Sciatic nerve (tissue), 1 donor: Measurements from ENCODE around the gene VPS35L.

GRCh38 chr16:16062402-16062918, 113.0 kb downstream of the ABCC1 start:
- PRO-cap, result no peak

GRCh38 chr16:17258907-17259663, 211.7 kb downstream of the XYLT1 start:
- PRO-cap, result unidirectional peak, minus-strand start at chr16:17259355

DNA sequence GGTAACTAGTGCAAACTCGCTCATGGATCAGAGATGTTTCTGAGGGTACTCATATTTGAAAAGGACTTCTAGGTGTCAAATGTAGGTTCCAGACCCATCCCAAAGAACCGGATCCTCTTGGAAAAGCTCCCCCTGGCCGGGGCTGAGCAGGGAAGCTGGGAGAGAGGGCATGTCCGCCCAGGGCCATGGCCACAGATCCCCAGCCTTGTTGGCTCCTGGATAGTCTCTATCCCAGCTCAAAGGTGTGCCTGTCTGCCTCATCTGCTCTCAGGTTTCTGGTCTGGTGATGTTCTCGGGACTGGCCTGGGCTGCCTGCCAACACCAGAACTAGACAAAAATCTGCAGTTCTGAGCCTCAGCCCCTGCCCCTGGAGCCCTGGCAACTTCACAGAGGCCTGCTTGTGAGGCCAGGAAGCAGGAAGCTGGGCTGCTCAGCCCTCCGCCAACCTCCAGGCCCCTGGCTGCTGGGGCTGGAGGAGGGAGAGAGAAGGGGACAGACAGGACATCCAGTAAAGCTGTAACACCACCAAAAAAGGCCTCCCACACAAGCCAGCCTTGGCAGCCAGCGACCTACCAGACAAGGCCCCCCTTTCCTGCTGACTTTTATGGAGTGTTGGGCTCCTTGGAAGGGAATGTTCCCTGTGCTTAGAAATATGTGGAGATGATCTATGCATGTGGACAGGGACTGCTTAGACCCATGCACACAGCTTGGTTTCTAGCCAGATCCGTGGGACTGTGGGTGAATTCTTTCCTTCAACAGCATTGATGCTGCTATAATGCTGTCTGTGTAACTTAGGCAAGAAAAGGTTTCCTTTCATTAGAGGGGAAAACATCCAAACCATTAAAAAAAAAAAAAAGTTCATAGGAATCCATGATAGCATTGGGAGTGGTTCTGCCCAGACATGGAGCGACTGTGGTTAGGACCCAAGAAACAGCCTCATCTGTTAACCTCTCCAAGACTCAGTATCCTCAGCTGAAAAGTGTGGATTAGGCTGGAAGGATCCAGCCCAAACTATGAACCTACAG, 157.6 kb downstream of the XYLT1 start:
- PRO-cap, result bidirectional peak, plus-strand start at position 456 of the sequence, minus-strand start at position 458 of the sequence

DNA sequence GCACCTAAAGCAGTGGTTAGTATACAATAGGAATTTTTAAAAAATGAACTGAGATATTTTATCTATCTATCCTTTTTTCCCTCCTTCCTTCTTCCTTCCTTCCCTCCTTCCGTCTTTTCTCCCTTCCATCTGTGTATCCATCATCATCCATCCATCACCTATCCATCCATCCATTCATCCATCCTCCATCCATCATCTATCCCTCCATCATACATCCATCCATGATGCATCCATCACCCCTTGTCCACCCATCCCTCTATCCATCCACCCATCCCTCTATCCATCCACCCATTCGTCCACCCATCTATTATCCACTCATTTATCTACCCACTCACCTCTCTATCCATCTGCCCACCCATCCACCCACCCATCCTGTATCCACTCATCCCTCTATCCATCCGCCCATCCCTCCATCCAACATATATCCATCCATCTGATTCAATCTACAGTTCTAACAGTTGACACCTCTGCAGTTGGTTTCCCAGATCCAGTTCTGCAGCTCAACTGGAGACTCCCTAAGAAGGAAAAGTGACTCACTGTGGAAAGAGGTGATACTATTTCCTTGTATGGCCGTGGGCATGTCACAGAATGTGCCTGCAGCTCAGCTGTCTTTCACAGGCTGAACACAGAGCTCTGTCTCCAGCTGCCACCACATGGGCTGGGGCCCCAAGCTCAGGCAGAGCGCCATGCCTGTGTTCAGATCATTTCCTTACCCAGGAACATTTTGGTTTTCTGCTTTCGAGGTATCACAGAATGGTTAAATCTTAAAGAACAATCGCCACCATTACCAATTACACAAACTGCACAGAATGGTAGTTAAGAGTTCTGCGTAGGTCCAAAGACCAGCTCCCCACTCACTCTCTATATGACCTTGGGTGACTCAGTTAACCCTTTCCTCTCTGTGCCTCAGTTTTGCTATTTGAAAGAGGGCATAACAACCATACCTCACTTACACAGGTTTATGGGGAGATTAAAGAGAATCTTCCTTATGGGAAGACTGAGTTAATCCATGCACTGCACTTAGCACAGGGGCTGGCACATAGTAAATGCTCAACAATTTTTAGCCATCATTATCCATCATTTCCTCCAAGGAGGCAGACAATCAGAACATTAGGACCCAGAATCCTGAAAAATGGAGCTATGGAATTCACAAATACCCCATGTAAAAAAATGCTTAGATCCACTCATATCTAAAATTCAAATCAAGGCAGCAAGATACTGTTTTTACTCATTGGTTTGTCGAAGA, 130.6 kb downstream of the XYLT1 start:
- PRO-cap, result no peak

DNA sequence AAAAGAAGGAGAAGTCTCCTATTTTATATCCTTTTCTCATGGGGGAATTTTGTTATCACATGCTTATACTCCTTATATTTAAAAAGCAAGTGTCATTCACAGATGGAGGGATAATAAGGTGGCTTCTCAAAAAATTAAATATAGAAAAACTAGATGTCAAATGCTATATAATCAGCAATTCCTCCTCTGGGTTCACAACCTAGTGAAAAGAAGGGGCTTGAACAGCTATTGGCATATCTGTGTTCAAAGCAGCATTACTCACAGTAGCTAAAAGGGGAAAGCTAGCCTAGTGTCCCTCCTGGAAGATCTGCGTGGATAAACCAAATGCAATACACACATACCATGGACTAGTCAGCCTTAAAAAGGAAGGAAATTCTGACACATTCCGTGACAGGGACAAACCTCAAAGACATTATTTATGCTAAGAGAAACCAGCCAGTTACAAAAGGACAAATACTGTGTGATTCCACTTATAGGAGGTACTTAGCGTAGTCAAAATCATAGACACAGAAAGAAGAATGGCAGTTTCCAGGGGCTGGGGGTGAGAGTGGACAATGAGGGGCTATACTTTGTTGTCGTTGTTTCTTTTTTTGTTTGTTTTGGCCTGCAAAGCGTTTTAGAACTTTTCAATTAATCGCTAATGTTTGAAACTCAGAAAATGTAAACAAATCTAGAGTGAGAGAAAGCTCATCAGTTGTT, 90.2 kb downstream of the XYLT1 start:
- PRO-cap, result bidirectional peak, plus-strand start at position 524 of the sequence, minus-strand start at position 309 of the sequence

- PRO-cap, result no peak
These were observed 29.3 kb downstream of the XYLT1 start for GRCh38 chr16:17441548-17441839.

DNA sequence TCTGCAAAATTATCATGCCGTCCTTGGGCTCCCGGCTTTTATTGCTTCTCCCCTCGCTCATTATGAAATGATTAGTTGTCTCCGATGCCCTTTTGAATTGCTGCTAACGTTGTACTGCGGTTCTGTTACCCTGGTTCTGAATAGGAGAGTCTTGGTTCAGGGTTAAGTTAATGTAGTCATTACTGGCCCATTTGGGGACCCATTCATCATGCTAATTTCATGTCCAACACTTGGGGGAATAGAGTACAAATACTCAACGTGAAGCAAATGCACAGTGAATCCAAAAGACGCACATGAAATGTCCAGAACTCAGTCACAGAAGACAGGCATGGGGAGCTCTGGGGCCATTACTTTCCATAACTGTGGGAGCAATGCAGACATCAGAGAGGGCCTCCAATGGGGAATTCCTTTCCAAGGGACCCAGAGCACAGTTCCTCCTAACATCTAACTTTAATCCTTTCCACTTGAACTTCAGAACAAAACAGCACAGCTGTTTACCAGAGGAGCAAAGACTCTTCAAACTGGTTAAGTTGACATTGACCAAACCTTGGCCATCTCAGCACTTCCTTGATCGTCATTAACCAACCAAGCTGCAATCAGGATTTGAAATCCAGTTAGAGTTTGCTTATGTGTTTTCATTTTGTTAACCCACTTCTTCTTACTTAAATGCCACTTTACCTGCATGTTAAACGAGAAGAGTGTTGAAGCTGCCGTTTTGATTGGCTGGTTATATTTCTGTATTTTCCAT, 12.5 kb downstream of the XYLT1 start:
- PRO-cap, result no peak

DNA sequence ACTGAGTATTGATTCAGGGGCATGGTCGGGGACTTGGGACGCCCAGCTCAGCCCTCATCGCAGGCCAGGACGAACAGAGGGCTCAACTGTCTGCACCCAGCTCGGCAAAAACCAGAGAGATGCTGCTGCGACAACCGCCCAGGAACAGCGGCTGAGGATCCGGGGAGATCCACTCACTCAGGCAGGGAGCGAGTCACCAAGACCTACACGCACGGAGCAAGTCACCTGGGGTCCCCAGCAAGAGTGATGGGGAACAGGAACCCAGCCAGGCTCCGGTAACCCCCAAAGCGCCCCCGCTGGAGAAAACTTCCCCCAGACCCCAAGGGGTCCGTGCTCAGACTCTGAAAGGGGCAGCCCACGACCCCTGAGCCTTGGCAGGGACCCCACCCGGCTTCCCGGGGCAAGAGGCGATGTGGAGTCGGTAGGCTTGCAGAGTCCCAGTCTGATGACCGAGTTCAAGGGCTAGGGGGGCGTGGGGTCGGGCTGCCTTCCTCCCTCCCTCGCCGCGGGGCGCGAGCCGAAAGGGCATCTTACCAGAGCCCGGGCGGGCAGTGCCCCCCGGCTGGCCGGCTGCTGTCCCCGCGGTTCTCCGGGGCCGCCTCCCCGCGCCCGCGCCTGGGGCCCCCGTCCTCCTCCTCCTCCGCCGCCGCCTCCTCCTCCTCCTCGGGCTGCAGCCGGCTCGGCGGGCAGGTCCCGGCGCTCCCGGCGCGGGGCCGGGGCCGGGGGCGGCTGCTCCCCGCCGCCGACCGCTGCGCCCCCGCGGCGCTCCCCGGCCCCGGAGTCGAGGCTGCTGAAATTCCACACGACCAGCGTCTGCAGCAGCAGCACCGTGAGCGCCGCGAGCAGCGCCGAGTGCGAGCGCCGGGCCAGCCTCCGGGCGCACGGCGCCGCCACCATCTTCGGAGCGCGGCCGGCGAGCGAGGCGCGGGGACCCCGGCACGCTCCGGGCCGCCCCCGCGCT, 580 bp downstream of the XYLT1 start:
- PRO-cap, result no peak

DNA sequence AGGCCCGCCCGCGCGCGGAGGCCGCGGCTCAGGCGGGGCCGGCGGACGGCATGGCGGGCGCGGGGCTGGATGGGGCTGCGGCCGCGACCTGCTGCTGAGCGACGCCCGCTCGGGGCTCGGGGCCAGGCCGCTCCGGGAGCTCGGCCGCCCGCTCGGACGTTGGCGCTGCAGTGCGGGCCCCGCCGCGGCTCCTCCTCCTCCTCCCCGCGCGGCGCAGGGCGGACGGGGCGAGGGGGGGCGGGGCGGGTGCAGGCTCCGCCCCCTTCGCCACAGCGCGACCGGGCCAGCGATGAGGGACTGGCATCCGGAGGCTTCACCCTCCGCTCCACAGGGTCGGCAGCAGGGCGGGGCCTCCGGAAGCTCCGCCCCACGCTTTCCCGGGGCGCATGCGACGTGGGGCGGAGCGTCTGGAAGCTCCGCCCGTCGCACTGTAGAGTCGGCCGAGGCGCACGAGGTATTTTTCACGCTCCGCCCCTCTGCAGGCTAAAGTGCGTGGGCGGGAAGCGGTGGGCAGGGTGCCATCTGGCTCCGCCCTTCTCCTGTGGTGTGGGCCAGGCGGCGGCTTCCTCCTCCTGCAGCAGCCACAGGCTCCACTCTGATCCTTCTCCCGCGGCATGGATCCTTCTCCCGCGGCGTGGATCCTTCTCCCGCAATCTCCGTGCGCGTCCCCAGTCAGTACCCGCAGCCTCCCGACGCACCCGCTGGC, 65.5 kb upstream of the NPIPA8 start:
- PRO-cap, result no peak

DNA sequence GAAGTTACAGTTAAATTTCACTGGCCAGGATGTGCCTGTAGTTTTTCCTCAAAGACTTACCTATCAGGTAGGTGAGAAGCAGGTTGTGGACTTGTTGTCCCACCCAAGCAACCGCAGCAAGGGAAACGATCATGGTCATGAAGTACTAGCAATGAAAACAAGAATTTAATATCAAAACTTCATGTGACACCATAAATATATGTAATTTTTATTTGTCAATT, 4.3 kb upstream of the RPS15A start:
- PRO-cap, result no peak

DNA sequence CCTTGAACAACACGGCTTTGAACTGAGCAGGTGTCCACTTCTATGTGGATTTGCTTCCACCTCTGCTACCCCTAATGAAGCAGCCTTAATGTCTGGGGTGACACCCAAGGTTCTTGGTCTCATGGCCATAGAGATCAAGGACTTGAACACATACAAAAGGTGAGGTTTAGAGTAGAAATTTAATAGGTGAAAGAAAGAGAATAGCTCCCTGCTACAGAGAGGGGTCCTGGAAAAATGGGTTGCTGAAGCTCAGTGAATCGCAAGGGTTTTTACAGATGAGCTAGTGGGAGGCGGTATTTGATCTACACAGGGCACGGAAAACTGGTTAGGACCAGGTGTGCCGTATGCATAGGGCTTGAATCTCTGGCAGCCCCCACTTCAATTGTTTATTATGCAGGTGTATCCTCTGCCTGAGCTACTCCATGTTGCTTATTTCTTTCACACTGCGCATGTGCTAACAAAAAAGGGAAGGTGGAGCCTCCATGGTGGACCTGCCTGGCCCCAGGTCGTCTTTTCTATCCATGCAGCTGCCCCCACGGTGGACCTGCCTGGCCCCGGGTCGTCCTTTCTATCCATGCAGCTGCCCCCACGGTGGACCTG, 28.0 kb upstream of the TMC7 start:
- PRO-cap, result no peak

- PRO-cap, result no peak
These were observed 12.1 kb downstream of the TMC7 start for GRCh38 chr16:18995671-18996426.

DNA sequence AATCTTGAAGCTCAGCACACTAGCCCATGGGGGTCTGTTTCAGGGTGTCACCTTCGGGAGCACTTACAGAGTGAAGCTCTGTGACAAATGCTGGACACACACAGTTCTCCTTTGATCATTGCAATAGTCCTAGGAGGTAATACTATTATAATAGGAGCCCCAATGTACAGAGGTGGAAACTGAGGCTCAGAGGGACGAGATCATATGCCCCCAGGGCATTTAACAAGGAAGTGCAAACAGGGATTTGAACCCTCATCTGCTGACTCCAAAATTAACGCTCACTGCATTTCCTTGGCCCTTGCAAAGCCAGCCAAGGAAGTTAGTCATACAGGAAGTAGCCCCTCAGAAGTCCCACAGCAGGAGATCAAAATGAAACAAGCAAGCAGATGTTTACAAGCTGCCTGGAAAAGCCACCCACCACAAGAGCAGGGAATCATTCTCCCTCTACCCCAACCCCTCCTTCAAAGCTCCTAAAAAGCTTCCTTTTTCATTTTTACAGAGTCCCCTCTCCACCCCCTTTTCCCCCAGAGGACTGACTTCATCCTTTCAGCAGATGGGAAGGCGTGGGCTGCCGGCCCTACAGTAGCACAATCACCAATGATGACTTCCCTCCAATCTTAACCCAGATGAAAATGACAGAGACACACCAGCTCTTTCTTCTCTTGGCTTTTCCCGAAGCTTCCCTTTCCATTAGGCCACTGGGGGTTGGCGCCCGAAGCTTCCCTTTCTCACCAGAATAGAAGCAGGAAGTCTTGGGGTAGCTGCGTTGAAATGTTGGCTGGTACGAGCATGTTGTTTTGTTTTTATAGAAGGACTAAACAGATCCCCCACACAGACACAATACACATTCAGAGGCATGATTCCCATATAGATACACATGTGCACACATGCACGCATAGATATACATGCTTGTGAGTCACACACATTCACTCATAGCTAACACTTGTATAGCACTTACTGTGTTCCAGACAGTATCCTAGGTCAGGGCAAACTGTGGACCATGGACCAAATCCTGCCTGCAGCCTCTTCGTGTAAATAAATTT, 17.2 kb downstream of the ITPRIPL2 start:
- PRO-cap, result bidirectional peak, plus-strand start at position 766 of the sequence, minus-strand start at position 599 of the sequence

DNA sequence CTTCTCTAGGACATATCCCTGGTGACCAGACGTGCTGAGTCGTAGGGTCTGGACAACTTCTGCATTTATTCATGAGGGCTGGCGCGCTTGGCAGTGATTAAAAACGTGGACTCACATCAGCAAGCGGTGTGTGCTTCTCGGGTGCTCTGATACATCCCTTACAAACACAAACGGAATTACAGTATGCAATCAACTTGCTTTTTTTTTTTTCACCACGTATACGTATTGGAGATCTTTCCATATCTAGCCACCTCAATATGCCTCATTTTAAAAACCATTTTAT, 23.2 kb downstream of the ITPRIPL2 start:
- PRO-cap, result unidirectional peak, plus-strand start at position 100 of the sequence

- PRO-cap, result no peak
These were observed 24.7 kb downstream of the SYT17 start for GRCh38 chr16:19192677-19193289.

DNA sequence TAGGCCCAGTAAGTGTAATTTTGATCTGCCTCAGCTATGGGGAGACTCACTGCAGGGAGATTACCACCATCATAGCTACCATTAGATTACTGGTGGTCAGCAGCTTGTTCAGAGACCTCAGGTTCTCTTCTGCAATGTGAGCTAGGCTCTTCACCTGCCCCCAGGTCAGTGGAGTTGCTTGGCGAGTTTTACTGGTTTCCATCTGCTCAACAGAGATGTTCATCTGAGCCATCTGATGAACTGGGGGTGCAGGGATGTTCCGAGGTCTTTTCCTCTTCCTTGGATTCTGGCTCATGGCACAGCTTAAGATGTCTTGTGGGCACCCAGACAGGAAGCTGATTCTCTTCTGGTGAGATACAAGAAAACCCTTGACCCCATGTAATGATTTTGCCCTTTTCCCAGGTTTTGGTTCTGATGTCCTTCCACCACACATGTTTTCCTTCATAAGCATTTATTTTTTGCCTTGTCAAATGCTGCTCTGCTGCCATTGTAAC, 21.7 kb upstream of the TMC5 start:
- PRO-cap, result no peak

DNA sequence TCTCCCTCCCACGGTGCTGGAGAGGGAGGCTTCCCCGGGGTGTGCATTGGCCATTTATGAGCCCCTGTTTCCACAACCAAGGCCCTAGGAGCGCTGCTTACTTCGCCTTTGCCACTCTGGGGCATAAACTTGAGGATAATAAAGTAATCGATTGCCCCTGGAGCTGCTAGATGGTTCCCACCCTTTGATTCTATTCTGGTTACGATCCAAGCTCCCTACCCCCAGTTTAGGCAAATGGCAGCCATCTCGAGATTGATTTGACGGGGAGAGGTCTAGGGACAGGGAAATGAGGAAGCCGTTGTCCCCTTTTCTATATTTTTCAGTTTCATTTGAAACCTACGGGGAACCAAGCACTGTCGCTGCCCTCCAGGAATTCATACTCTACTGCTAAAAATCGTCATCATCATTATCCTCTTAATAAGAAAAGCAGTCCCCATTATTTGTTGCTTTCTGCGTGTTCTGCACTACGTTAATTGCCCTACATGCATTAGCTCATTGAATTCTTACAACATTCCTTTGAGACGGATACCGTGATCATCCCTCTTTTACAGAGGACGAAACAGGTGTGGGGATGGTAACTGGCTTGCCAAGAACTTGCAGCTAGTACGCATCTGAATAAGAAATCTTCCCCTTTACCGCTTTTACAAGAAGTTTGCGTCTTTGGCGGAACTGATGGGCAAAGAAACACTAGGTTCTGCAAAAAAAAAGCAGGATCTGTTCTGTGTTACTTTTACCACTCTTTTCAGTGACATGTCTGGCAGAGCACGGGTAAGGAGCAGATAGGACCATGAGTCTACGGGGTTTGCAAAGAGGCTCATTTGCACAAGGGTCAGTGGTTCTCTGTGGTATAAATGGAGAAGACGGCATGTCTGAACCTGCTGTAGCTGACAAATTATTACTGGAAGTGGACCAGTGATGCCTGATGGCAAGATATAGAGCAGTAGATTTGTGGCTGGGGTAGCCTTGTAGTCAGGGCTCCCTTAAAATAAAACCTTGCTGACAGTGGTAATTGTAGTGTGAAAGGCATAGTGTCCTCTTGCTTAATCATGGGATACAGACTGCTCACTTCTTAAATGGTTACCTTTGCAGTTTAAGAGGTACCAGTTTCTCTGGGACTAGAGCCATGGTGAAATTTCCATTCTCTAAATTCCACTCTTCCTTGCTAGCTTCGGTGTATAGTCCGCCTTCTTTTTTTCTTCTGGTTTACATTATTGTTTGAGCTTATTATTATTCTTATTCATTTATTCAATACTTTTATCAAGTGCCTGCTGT, 1.2 kb downstream of the CCP110 start:
- PRO-cap, result no peak

GRCh38 chr16:19555067-19555831, at the start of gene VPS35L:
Gene VPS35L, plus strand, starts transcription at chr16:19555703.
- PRO-cap, result bidirectional peak, plus-strand start at chr16:19555724, minus-strand start at chr16:19555464

GRCh38 chr16:19578187-19578967, 22.9 kb downstream of the VPS35L start:
- PRO-cap, result no peak

GRCh38 chr16:19696888-19697645, 21.0 kb downstream of the KNOP1 start:
- PRO-cap, result no peak